Bronchial lymph node (tissue), 1 donor: ENCODE results near the genes TASP1 and SNX5.

DNA sequence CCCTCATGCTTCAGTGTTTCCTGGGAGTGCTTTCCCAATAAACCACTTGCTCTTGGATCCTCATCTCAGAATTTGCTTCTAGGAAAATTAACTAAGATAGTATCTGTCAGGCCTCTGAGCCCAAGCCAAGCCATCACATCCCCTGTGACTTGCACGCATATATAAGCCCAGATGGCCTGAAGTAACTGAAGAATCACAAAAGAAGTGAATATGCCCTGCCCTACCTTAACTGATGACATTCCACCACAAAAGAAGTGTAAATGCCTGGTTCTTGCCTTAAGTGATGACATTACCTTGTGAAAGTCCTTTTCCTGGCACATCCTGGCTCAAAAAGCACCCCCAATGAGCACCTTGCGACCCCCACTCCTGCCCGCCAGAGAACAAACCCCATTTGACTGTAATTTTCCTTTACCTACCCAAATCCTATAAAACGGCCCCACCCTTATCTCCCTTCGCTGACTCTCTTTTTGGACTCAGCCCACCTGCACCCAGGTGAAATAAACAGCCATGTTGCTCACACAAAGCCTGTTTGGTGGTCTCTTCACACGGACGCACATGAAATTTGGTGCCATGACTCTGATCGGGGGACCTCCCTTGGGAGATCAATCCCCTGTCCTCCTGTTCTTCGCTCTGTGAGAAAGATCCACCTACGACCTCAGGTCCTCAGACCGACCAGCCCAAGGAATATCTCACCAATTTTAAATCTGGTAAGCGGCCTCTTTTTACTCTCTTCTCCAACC, 254.9 kb upstream of the SPTLC3 start:
- PRO-cap: no peak

DNA sequence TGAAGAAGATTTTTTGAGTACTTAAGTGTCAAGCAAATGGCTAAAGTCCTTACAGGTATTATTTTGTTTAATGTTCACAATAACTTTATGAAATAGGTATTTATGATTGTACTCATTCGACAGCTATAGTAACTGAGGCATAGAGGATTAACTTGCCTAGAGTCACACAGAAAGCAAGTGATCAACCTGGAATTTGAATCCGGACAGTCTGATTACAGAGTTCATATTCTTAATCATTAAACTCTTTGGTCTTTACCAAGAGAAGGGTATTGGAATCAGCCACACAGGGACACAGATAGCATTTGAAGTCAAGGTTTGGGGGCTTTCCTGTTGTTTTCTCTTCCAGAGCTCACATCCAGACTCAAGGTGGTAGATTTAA, 69.6 kb downstream of the ISM1 start:
- PRO-cap: no peak

GRCh38 chr20:13638203-13639350, at the start of gene TASP1:
Gene TASP1 (minus strand): TSS chr20:13638932.
- PRO-cap: bidirectional peak, plus-strand start at chr20:13639035, minus-strand start at chr20:13638914

DNA sequence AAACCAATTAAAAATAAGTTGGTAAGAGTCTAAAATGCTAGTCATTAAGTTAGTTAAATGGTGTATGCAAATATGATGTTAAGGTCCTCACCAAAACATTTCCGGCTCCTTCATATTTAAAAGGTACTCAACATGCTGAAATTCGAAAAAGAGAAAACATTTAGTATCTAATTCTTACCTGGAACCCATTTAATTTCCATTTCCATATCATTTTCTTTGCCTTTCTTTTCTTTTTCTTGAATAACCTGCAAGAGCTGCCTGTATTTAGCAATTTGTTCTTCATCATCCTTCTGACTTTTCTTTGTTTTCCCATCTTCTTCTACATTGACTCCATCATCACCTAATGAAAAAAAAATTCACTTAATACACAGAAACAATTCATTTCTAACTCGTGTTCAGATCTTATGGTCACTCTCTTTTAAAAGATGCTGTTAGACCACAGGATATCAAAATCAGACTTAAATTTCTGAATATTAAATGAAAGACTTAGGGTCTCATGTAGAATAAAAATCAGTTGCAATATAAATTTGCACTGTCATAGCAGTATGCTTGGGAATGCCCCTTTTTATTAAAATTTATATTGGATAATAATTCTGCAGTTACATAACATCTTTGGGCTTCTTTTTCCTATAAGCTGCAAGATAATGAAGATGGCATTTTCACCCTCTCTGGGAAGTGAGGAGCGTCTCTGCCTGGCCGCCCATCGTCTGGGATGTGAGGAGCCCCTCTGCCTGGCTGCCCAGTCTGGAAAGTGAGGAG, 25.0 kb downstream of the ESF1 start:
- PRO-cap: no peak

DNA sequence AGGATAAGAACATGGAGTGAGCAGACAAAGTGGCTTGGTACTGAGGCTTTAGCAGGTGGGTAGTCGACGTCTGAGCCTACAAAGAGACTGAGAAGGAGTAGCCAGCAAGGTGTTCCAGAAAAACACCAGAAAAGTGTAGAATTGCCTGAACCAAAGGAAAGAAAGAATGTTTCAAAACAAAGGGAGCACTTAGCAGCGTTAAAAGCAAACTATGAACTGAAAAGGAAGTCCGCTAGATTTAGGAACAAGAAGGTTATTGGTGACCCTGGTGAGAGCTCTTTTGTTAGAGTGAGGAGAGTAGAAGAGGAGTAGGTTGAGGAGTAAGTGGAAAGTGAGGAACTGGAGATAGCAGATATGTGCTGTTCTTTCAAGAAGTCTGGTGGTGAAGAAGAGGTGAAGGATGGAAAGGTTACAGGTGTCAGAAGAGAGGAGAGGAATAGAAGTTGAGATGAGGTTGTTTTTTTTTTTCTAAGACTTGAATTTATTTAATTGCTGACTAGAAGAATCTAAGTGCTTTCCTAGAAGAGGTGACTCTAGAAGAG, 25.4 kb downstream of the NDUFAF5 start:
- PRO-cap: no peak

DNA sequence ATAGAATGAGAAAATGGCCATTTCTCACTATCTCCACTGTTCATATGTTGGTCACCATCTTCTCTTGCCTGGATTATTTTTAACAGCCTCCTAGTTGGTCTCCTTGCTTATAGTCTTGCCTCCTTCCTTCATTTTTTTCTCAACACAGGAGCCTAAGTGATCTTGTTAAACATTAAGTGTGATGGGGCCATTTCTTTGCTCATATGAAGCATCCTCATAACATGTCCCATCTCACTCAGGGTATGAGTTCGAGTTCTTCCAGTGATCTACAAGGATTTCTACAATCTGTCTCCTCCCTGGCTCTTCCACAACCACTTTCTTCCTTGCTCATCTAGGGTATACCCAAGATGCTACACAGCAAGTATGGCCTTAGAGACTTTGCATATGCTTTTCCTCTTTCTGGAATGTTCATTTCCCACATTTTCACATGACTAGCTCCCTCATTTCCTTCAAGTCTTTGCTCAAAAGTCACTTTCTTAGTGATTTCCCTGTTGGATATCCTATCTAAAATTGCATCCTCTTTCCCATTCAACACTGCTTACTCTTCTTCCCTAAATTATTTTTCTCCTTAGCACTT, 233.4 kb downstream of the KIF16B start:
- PRO-cap: no peak

DNA sequence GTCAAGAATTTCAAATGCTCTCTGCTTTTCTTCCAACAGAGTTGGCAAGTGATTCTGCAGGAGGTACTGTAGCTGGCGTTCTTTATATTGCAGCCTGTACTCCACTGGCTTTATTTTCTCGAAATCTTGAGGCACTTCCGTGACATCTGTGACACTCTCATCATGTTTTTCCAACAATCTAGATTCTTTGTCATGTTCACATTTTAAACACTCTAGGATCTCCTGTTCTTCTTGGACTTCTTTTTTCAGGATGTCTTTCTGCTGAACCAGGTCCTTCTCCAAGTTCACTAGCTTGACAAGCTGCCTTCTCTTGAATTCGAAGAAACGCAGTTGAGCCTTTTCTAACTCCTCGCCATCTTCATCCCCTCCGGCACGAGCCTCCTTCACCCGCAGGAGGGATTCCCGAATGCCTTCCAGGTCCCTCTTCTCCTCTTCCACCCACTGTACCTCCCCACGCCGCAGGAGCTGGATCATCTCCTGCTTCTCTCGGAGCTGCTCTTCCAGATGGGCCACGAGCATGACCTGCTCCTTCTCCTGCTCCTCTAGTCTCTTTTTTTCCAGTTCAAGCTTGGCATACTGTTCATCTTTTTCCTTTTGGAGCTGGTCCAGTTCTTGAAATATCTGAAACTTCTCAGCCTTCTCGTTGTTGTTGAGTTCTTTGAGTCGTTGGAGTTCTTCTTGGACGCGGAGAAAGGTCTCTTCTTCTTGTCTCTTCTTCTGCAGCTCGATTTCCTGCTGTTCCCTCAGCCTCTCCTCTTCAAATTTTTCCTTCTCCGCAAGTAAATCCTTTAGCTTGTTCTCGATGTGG, 193.8 kb downstream of the KIF16B start:
- PRO-cap: no peak

DNA sequence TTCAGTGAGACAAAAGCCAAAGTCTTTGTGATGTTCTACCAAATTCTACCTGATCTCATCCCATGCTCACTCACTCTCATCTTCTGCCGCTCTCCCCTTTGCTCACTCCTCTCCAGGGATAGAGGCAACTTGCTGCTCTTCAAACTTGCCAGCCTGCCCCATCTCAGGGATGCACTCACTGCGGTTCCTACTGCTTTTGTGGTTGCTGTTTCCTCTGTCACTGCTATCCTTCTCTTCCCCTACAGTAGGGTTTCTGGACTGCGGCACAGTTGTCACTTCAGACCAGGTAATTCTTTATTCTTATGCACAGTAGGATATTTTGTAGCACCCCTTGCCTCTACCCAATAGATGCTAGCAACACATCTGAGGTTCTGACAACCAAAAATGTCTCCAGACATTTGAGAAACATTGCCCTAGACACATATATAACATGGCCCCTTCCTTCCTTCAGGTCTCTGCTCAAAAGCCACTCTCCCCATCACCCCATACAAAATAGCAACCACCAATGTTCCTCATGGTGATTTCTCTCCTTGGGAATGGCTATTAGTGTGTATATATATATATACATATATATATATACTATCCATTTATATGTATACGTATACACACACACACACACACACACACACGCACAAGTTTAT, 141.8 kb downstream of the KIF16B start:
- PRO-cap: no peak

- PRO-cap: no peak
Observed at GRCh38 chr20:16530133-16530506, 43.1 kb downstream of the KIF16B start.

GRCh38 chr20:17520489-17520945, 10.7 kb downstream of the BFSP1 start:
- PRO-cap: unidirectional peak, minus-strand start at chr20:17520684

DNA sequence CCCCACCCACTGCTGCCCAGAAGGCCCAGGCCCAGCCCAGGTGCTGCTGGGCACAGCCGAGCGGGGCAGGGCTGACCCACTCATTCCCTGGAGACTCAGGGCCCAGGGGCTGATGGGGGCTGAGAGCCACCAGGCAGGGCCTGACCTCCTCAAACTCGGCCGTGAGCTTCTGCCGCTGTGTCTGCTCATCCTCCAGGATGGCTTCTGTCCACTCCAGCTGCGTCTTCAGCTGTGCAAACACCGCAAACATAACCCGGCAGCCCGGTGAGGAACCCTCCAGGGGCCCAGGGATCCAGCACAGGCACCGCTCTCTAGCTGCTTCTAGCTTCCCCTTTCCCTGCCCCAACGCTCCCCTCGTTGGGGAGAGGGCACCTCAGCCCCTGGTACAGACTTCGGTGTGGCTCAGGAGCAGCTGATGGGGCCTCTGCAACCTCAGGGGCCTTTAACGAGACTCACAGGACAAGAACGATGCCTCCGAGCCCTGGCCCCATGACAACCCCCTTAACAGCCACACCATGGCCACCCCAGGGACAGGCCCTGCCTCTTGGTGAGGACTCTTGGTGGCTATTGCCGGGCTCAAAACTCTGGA, 46.0 kb downstream of the DSTN start:
- PRO-cap: no peak

DNA sequence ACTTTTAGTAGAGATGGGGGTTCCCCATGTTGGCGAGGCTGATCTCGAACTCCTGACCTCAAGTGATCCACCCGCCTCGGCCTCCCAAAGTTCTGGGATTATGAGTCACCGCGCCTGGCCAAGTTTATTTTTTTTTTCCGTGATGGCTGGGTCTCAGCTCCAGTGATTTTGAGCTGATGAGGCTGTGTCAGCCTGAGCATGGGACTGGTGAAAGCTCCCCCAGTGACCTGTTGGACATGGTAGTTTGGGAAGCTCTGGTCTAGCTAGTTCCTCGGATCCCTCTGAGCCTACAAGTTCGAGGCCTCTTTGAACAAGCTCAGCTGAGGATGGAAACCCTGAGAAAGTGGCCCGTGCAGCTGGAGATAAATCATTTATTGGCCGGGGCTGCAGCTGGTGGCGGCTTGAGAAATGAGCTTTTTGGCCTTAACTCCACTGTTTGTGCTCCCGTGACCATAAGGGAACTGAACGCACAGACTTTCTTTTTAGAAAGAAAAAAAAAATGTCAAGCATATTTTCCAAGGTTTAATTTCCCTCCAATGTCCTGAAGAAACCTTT, 126.8 kb downstream of the SNX5 start:
- PRO-cap: no peak

DNA sequence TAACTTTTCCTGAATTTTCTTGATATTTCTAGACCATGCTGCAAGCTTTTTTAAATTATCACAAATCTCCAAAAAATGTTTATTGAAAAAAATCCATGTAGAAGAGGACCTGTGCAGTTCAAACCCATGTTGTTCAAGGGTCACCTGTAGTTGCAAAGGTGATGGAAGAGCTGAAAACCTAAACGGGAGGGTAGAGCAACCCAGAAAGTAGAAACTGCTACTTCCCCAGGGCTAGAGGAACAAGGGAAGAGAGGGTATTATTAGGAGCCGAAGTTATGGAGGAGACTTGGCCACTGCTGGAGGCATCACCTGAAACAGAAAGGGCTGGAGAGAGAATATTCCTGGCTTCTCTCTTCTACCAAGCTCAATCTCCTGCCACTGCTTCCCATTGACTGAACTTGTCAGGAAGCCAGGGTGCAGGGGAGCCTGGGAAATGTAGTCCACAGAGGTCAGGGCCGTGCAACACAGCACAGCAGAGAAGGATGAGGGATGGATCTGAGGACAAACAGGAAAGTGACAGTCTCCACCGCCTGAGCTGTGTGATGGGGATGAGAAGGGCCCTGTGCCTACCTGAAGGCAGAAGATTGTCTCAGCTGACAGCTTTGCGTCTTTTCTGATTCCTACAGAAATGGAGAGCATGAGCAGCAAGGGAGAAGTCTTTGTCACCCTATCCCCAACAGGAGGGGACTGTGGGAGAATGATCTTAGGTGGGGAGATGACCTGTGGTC, 114.4 kb downstream of the SNX5 start:
- PRO-cap: no peak

GRCh38 chr20:17875247-17875733, 93.3 kb downstream of the SNX5 start:
- PRO-cap: no peak

DNA sequence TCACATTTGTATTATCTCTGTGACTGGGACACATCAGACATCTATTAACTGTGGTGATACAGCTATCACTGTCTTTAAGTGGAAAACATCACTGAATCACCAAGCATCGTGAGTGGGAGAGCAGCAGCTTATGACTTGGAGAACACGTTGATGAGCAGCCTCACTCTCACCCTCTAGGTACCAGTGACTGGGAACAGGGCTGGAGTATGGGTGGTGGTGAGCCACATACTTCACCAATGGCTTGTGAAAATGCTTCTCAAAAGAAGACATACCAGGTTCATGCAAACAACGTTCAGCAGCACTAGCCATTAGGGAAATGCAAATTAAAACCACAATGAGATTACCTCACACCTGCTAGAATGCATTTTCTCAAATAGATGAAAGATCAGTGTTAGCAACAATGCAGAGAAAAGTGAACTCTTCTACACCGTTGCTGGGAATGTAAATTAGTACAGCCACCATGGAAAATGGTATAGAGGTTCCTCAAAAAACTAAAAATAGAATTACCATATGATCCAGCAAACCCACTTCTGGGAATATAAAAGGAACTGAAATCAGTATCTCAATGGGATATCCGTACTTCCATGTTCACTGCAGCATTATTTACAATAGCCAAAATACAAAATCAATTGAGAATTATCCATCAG, 25.2 kb downstream of the SNX5 start:
- PRO-cap: no peak

DNA sequence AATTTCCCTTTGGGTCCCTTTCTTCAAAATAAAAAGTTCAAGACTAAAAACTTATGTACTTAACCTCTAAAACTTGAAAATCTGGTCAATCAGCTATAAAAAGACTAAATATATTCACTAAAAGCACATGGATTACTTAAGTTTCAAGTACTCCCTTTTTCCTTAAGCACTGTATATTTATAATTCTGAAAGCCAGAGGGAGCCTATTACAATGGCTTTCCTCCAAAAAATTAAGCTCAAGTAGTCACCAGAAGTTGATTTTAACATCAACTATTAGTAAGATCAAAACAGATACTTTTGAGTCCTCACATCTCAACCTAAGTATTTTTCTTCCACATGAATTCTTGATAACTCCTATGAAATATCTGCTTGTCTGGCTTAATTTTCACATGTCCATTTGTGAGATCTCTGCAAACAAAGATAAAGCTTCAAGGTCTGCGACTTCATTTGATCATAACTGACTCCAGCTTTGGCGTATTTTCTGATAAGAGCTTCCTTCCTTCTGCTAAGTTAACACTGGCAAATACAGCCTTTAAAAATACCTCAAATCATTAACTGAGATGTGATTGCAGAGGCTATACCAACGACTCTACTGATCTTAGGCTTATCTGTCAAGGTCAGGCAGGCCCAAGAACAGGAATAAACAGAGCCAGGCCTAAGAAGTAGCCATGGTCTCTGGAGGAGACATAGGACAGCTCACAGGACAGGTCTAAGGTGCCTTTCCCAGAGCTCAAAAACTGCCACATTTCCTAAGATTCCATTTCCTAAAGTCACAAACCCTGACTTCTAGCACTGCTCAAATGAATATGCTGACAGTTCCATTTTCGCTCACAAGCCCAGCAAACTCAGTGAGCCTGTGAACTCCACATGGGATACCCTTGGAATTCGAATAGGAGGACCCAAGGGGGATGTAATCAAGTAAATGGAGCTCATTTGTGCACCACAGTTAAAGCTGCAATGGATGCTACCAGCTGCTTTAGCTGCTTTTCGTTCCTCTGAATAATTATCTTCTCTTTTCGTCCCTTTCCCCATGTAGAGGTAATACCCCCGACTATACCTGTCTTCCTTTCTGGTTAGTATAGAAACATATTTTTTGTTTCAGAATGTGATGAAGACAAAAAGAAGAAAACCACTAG, 9.9 kb downstream of the SNX5 start:
- PRO-cap: unidirectional peak, plus-strand start at position 551 of the sequence

- PRO-cap: bidirectional peak, plus-strand start at chr20:17967749, minus-strand start at chr20:17967702; bidirectional peak, plus-strand start at chr20:17968213, minus-strand start at chr20:17968163
Observed at GRCh38 chr20:17967540-17968359, 844 bp downstream of the SNX5 start.

- PRO-cap: bidirectional peak, plus-strand start at chr20:17968590, minus-strand start at chr20:17968463; bidirectional peak, plus-strand start at chr20:17969077, minus-strand start at chr20:17968667
Observed at GRCh38 chr20:17968360-17969249, at the start of gene SNX5. Gene SNX5 (minus strand): TSS chr20:17968794.

GRCh38 chr20:18252536-18253689, 35.4 kb upstream of the ZNF133 start:
- PRO-cap: no peak

- PRO-cap: unidirectional peak, plus-strand start at chr20:18298977
Observed at GRCh38 chr20:18298569-18299672, 10.6 kb downstream of the ZNF133 start.